ENCODE results near the genes SEMA3C, DMTF1 and TMEM243.

DNA sequence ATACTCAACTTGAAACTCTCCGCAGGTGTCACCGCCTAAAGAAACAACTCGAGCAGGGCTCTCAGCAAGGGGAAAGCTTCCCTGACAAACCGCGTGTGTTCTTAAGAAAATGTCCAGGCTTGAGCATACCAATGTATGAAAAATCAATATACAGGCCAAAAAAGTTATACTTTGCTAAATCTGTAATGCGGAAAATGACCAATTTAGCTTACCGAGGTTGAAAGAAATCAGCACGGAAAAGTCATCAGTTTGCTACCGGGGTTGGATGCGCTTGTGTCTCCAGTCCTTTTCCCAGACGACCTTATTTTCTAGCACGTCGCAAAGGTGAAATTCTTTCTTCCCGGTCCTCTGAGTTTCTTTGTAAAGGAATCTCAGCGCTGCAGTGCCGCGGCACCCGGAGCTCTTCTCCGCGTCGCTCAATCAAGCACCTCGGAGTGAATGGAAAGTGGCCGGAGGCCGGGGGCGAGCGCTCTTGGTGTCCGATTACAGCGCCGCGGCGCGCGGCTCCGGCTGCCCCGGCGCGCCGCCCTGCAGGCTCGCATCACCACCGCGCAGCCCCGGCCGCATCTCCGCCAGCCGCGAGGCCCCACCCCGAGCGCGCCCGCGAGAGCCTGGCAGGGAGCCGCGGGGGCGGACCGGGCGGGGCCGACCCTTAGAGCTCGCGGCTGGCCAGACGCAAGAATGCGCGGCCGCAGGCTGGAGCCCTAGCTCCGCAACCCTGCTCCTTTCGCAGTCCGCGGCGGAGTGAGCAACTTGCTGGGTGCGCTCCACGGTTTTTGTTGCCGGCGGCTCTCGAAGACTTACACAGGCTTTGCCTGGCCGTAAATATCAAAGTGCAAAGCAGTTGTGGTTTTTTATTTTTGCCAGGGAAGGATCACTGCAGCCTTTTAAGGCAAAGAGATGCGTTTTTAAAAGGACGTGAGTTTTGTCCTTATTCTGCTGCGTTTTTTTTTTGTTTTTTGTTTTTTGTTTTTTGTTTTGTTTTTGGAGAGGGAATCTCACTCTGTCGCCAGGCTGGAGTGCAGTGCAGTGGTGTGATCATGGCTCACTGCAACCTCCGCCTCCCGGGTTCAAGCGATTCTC is at the start of gene SEMA3C:
Gene SEMA3C, minus strand, starts transcription at position 436 of the 1,083 bp plus-strand sequence.
- RRBS = 1% methylated on average over 44 of the region's 81 CpGs

GRCh38 chr7:85106409-85107181 is 80.3 kb downstream of the SEMA3D start:
- RRBS = no CpG with 5 or more reads among the region's 6 CpGs

DNA sequence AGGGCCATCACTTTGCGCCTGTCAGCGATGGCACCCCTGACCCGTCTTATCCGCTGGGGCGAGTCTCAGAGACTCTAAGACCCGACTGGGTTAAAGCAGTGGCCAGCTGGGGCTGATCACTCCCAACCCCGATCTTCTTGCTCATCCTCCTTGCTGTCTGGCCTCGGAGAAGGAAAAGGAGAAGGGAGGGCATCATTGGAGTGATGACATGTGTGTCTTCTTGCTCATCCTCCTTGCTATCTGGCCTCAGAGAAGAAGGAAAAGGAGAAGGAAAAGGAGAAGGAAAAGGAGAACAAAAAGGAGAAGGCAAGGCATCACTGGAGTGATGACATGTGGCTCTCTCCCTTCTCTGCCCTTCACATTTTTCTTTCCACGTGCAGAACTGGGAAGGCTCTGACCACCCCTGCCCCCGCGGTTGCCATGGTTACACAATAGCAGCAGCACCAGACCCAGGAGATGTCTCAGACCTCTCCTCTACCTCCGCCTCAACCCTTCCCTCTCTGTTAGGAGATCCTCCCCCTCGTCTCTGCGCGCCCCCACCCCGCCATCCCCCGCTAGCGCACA is 2.0 kb downstream of the SEMA3D start:
- RRBS = no CpG with 5 or more reads among the region's 18 CpGs

DNA sequence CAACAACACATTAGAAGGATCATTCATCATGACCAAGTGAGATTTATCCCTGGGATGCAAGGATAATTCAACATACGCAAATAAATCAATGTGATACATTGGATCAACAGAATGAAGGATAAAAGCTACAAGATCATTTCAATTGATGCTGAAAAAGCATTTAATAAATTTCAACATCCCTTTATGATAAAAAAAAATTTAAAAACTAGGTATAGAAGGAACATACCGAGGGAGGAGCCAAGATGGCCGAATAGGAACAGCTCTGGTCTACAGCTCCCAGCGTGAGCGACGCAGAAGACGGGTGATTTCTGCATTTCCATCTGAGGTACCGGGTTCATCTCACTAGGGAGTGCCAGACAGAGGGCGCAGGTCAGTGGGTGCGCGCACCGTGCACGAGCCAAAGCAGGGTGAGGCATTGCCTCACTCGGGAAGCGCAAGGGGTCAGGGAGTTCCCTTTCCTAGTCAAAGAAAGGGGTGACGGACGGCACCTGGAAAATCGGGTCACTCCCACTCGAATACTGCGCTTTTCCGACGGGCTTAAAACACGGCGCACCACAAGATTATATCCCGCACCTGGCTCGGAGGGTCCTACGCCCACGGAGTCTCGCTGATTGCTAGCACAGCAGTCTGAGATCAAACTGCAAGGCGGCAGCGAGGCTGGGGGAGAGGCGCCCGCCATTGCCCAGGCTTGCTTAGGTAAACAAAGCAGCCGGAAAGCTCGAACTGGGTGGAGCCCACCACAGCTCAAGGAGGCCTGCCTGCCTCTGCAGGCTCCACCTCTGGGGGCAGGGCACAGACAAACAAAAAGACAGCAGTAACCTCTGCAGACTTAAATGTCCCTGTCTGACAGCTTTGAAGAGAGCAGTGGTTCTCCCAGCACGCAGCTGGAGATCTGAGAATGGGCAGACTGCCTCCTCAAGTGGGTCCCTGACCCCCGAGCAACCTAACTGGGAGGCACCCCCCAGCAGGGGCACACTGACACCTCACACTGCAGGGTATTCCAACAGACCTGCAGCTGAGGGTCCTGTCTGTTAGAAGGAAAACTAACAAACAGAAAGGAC is 19.6 kb downstream of the ELAPOR2 start:
- RRBS = no CpG with 5 or more reads among the region's 37 CpGs

GRCh38 chr7:87056297-87056674 is 3.2 kb downstream of the ELAPOR2 start:
- RRBS = no CpG with 5 or more reads among the region's 3 CpGs

- RRBS = 1% methylated on average over 46 of the region's 73 CpGs
Measured at GRCh38 chr7:87152203-87153060, at the start of gene DMTF1. Gene DMTF1, plus strand, starts transcription at chr7:87152453.

DNA sequence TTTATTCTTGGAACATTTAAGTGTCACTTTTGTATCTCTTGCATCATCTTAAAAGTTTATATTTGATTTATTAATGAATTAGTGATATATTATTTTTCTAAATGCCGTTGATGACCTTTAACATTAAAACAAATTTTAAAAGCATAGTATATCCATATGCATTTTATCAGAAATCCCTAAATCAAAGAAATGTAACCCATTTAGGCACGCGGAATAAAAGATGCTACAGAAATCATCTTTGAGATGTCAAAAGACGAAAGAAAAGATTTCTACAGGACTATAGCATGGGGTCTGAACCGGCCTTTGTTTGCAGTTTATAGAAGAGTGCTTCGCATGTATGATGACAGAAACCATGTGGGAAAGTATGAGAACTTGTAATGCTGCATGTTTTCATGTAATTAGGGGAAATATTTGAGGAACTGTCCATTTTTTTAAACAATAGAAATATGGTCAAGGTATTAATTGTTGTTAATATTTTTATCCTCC is 27.1 kb downstream of the DMTF1 start:
- RRBS = no CpG with 5 or more reads among the region's 6 CpGs

GRCh38 chr7:87218661-87219412 is 695 bp downstream of the TMEM243 start:
- RRBS = 3% methylated on average over 6 of the region's 15 CpGs

DNA sequence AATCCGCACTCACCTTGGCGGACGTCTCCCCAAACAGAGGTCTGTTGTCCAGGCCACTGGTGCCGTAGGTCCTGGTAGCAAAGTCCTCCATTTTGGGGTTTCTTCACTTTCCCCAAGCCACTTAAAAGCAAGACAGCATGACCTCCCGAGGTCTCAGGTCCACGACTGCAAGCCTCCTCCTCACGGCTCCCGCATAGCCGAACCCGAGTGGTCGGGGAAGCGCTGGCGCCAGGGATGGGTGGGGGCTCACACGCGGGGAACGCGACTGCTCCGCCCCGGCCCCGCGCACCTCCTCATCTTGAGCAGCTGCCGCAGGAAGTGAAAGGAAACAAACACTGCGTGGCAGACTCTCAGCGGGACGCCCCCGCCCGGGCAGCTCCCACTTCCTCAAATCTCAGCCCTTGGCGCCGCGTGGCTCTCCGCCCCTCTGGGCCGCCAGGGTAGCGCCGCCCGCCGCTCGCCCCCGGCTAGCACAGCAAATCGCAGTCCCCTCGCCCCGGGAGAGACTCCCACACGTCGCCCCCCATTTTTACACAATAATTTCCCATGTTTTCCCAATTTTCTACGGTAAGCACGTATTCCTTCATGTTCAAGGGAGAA is at the start of gene TMEM243:
Gene TMEM243, minus strand, starts transcription at position 320 of the 600 bp plus-strand sequence.
- RRBS = 2% methylated on average over 16 of the region's 45 CpGs

GRCh38 chr7:87420058-87420688 is 55.3 kb downstream of the ABCB4 start:
- RRBS = no CpG with 5 or more reads among the region's 6 CpGs

GRCh38 chr7:87474004-87475056 is 1.1 kb downstream of the ABCB4 start:
- RRBS = no CpG with 5 or more reads among the region's 10 CpGs

GRCh38 chr7:87600058-87600752 is 479 bp downstream of the ABCB1 start:
- RRBS = 4% methylated on average over 12 of the region's 41 CpGs

DNA sequence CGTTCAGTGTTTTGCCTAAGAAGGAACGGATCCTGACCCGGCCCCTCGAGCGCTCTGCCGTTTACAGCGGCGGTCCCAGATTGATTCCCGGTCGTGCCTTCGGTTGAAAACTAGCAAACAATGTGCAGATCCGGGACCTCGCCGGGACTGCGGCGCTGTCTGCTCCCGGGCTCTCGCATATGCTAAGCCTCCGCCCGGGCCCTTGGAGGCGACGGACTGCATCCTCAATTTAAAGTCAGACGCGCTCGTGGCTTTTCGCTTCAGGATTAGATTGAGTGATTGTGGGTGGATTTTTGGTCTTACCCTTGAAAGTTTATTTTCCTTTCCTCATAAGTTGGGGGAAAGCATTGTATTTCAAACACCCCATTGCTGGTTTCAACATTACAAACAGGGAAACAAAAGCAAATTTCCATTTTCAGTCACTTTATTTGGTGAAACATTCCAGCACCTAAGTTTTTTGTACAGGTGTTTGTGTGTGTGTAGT is 670 bp downstream of the DBF4 start:
- RRBS = 2% methylated on average over 9 of the region's 26 CpGs

DNA sequence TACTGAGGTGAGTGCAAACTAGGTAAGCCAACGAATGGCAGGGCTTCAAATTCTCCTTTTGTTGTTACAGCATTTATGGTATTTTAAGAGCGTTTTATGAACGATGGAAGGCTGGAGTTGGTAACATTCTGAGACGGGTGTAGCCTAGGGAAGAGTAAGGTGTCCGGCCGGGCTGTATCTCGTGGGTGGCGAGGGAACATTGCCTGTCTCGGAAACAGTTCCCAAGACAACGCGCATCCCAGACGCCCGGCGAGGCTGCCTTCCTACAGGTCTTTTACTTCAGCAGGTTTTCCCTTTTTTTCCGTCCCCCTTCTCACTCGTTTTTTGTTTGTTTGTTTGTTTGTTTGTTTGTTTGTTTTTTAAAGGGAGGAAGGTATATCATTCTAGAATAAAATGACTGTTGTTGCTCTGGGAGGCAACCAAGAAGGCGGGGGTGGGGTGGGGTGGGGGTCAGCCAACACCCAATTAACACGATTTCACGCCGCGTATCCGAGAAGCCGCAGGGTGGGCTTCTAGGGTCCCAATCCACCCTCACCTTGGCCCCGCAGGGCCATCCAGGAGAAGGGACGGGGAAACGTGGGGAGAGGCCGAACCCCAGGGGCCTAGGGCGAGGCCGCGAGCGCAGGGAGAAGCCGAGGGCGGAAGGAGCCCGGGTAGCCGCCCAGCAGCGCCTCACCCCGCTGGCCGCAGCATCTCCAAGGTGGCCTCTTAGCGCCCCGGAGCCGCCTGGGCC is 454 bp downstream of the SRI start:
- RRBS = 1% methylated on average over 15 of the region's 41 CpGs

DNA sequence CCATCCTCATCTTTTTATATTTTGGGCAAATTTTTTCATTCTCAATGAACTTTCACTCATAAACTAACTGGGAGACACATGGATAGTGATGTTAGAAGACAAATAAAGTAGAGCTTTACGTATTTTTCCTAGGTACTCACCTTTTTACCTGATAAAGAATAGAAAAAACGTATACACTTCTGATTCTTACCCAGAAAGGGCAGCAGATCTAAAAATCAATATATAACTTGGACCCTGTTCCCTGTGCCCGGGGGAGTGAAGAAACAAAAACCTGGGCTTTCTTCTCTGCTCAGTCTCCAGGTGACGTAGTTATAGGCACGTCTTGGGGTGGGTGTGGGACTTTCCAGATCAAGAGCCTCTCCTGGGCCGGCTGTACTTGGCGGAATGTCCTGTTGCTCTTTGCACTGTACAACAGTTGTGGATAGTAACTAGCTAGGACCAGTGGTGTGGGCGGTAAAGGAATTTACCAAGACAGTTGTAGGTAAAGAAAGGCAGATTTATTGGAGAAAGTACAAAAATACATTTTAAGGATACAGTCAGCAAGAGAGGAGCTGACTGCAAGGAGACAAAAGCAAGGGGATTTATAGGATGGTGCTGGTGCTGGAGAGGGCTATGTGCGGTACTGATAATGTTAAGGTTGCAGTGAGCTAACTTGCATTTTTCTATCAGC is 40.4 kb upstream of the STEAP4 start:
- RRBS = no CpG with 5 or more reads among the region's 9 CpGs

DNA sequence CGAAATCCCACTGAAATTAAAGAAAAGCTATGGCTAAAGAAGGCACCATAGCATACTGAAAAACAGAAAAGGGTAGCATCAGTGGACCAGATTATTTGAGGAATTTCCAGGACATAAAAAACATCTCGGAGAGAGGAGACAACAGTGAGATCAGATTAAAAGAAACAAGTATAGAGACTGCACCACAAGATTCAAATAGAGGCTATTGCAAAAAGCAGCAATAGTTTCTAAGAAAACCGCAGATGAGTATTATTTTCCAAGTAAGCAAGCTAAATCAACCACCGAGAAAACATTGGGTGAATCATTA is 18.7 kb downstream of the STEAP1 start:
- RRBS = no CpG with 5 or more reads among the region's 4 CpGs

- RRBS = no CpG with 5 or more reads among the region's 15 CpGs
Measured at GRCh38 chr7:90210895-90211436, 574 bp upstream of the STEAP2 start.

- RRBS = no CpG with 5 or more reads among the region's 3 CpGs
Measured at GRCh38 chr7:90231298-90231692, 13.7 kb upstream of the CFAP69 start.

DNA sequence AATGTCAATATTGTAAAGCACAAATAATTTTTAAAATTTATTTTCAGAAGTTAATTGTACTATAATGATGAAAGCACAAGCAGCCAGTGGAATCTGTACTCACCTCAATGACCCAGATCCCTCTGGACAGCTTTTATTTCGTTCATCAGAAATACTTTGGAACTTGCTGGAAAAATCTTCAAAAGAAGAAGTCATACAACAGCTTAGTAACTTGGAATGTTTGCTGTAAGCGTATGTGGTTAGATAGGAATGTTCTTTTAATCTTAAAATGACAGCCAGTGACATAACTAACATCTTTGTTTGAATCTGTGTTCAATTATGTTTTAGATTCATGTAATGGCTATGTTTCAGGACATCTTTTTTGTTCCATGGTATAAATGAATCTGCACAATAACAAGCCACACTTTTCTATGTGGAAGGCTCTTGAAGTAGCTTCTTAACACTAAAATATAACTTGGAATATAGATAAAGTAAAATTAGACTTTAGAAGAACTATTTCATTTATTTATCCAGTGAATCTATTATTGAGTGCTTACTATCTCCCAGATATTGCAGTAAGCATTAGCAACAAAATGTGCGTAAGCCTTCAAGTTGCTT is 26.9 kb downstream of the CFAP69 start:
- RRBS = no CpG with 5 or more reads among the region's 3 CpGs

GRCh38 chr7:90461303-90461890 is 8.0 kb upstream of the PTTG1IP2 start:
- RRBS = no CpG with 5 or more reads among the region's 2 CpGs

All from aortic smooth muscle cell (primary cell).